Iris pigment epithelial cell (primary cell): ENCODE measurements around a stretch of chr22.

DNA sequence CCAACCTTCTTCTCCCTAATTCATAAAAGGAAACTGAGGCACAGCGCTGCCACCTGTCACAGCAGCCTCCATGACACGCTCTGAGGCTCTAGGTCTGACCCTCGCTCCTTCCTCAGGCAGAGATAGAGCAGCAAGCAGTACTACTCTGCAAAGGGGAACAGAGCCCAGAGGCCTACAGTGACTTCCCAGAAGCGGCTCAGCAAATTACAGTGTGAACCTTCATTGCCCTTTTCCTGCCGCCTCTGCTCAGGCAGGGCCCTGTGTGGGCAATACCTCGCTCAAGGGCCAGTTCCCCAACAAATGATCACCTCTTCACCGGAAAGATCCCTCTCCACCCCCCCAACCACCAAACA is 12.4 kb downstream of the KIAA0930 start:
- RRBS, result no CpG with 5 or more reads among the region's 7 CpGs

DNA sequence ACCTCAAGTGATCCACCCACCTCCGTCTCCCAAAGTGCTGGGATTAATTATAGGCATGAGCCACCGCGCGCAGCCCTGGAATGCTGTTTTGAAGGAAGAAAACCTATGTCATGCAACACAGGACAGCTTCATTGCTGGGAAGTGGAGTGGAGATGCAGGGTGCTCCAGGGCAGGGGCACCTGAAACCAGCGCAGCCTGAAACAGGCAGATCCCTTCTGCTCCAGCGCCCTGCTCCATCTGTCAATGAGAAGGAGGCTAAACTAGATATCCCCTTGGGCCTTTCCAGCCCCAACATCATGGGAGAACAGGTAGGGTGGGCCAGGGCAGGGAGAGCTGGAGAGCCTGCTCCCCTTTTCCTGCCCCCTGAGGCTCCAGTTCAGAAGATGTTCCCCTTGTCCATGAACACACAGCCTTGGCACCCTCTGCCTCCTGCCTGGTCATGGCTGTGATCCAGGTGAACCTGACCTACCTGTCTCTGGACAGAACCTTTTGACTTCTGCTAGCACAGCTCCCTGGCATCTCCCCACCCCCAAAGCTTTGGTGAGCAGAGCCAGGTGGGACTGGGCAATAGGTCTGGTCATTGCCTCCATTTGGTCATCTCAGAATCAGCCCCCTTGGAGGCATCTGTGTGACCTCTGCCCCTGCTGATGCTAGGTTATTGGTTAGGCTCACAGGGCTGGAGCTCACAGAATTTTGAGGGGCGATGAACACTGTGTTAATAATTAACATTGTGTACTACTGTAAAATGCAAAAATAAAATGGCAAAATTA is 8.0 kb upstream of the KIAA0930 start:
- RRBS, result no CpG with 5 or more reads among the region's 7 CpGs

GRCh38 chr22:45267902-45268516 is 16.7 kb upstream of the UPK3A start:
- RRBS, result no CpG with 5 or more reads among the region's 25 CpGs

DNA sequence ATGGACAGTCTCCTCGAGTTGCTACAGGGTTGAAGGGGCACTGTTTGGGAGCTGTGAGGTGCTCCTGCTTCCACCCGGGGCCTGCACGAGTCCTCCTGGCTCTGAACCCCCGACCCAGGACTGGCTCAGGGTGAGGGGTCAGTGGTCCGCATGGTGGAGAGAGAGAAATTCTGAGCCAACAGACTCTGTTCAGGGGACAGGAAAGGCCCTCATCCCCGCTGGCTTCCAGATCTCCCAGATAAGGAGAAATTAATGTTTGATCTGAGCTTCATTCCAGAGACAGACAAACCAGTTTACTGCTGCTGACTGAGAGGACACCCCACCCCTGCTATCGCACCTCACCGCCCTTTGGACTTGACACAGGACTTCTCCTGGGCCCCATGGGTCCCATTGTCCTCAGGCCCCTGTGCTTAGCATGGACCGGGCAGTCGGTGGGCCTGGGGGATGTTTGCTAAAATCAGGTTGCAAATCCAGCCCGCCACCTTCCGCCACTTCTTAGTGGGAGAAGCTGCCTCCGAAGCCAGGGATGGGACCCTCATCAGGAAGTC is 11.3 kb upstream of the UPK3A start:
- RRBS, result no CpG with 5 or more reads among the region's 13 CpGs

GRCh38 chr22:45308682-45309150 is 1.0 kb upstream of the FAM118A start:
- RRBS, result no CpG with 5 or more reads among the region's 11 CpGs

- RRBS, result no CpG with 5 or more reads among the region's 2 CpGs
Observed at GRCh38 chr22:45344308-45344562, 34.5 kb downstream of the FAM118A start.

- RRBS, result no CpG with 5 or more reads among the region's 15 CpGs
Observed at GRCh38 chr22:45460042-45460784, 42.5 kb upstream of the FBLN1 start.

DNA sequence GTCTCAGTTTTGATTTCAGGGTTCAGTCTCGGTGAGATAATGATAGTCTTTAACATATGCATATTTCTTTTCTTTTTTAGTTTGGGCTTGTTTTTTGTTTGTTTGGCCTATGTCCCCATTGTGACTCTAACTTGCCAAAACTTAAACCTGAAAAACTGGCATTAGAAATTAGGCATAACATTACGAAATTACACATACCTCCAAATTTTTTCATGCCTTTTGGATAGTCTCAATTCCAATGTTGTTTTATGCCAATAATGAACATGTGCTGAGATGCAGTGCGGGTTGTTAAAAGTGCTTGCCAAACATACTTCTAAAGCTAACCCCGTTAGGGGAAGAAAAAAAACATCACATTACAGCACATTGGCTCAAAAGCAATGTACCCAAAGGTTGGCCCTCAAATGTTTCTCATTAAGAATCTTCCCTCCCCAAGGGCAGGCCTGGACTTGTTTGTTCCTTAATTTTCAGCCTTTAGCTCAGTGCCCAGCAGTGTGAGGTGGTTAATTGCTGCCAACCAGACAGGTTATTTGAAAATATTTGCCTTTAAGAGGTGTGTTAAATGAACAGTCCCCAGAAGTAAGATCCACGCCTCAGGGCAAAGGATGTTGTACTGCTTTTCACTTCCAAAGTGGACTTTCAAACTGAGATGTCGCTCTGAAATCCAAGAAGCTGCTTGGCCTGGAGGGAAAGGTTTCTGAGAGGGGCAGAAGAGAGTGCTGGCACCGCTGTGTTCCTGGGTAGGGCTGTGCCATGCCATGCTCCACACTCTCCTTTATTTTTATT is 33.0 kb upstream of the FBLN1 start:
- RRBS, result no CpG with 5 or more reads among the region's 7 CpGs

- RRBS, result no CpG with 5 or more reads among the region's 8 CpGs
Observed at GRCh38 chr22:45499612-45500228, 3.0 kb upstream of the FBLN1 start.

DNA sequence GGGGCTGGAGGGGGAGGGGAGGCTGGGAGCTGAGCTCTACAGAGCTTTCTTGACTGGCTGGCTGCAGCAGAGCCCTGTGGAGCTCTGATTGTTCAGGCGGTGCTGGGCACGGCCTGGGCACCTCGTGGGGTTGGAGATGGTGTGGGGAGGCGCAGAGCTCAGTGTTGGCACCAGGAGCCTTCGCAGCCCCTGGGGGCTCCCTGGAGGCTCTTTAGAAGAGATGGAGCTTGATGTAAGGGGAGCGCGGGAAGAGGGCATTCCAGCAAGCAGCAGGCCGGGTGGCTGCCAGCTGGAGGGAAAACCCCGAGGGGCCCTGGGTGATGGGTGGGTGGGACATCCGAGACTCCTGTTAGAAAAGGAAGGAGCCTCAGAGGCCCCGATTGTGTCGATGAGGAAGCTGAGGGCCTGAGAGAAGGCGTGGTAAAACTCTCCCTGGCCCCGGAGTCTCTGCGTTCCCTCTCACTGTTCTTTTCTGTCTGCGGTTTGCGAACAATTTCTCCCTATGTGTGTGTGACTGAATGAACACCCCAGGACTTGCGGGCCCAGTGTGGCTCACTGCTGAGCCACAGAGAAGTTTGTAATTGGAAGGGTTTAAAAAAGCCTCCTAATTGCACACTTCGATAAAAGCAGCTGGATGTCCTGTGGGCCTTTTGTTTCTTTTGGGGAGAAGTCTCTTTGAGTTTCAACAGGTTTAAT is 1.7 kb downstream of the FBLN1 start:
- RRBS, result no CpG with 5 or more reads among the region's 19 CpGs

- RRBS, result no CpG with 5 or more reads among the region's 20 CpGs
Observed at GRCh38 chr22:45541871-45542519, 39.3 kb downstream of the FBLN1 start.

GRCh38 chr22:45831029-45831327 is 146.0 kb downstream of the WNT7B start:
- RRBS, result no CpG with 5 or more reads among the region's 5 CpGs

DNA sequence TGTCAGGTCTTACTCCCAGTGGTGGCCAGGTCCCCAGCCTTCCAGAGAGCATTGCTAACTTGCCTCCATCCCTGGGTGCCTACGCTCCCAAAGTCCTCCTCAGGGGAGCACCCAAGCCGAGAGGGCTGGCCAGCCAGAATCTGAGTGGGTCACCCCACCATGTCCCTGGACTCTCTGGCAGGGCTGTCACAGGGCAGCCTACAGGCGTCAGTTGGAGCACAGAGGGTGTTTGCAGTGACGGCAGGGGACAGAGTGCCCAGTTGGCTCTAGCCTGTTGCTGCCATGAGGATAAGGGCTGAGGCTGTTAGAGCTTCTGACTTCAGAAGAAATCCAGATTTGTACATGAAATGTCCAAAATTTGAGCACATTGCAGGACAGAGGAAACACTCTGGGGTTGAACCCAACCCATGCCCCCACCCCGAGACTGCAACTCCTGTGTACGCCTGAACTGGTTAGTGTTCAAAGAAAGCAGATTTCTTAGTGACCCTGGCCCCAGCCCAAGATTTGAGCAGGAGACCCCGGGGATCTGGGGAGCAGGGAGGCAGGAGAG is 69.1 kb upstream of the WNT7B start:
- RRBS, result no CpG with 5 or more reads among the region's 7 CpGs

DNA sequence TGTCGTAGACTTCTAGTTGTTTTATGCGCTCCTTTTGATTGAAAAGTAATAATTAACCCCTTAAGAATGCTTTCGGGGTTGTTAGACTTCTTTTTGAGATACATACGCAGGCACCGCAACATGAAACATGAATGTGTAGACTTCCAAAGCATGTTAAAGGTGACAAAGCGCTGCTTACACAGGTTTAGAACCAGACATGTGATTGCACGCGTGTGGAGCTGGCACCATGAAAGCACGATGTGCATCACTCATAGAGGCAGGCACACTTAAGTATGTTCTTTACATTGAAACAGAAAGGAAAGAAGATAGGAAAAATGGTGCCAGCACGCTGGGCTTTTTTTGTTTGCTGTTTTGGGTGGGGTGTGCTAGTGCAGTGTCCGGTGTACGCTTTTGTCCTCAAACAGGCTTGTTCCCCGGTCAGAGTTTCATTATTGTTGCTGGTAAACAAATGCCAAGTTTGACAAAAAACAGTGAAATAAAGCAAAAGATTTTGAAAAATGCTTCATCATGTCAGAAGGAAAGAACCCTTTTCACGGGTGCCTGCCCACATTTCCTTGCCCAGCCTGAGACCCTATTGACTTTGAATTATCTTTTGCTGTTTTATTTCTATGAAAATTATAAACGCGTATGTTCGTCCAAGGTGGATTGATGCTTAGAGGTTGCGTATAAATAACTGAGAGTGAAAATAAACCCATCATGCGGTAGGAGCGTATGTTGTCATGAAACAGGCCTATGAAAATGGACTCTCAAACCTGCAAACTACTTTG is 83.5 kb upstream of the PPARA start:
- RRBS, result no CpG with 5 or more reads among the region's 20 CpGs

DNA sequence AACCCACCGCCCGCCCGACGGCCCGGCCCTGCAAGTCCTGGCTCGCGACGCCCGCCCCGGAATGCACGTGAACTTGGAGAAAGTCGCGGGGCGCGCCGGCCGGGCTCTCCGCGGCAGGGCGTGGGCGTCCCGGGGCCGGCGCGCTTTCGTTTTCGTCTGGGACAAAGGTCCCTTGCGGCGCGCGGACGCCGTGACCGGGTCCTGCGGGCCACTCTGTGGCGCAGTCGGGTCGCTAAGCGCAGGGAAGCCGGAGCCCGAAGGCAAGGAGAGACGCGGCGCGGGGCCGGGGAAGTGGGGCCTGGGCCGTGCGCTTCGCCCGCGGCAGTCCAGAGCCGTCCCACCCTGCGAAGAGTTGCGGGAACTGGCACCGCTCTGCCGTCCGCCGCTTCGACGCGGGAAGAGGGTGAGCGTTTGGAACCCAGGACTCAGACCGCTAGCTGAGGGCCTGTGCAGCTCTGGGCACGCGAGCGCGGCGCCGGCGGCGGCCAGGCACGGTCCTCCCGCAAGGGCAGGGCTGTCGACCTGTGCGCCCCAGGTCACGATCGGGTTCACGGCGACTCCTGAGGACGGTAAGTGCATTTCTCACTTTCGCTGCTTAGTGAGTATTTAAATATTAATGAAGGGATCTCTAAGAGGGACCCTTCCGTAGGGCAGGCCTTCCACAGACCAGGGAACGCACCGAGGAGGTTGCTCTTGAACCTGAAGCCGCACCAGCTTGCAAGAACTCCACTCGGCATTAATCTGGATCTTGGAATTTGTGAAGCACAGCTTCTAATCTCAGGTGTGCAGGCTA is 78.0 kb upstream of the PPARA start:
- RRBS, result 2% methylated on average over 28 of the region's 86 CpGs

DNA sequence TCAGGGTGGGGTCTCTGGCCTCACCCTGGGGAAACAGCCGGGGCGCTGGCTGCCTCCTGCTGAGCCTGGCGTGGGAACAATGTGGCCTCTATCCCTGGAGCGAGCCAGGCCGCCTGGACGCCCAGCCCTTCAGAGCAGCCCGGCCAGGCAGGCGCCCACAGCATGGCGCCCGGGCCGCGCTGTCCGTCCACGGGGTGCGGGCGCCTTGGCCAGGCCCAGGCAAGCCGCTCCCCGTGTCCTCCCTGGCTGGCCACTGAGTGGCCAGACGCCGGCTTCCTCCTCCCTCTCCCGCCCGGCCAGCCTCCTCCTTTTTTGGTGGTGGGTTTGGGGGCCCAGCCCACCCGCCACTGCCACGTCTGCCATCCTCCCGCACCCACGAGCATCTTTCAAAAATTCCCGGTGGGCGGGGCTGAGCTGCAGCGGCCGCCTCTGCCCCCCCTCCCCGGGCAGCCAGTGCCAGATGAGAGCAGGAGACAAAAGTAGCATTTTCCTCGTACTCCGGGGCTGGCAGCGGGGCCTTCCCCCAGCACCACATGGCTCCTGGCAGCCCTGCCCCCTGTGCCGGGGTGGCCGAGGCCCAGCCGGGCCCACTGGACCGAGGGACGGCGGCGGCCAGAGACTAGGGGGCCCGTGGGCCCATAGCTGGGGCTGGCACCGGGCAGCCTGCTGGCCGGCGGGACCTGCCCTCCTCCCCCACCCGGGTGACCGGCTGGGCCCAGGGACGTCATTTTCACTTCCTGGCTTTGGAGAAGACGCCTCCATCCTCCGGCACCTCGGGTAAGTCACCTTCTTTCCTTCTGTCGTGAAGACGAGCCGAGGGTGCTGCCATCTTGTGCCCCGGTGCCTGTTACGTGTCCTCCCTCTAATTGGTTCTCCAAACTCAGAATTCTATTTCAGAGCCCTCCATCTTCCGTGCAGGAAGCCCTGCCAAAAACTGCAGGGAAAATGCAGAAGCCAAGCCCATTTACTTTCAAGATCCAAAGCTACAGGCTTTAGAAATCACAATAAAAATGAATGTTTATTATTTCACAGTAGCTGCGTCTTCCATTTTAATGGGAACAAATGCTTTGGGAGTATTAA is 70.1 kb upstream of the PPARA start:
- RRBS, result 39% methylated on average over 27 of the region's 58 CpGs

GRCh38 chr22:46147282-46147835 is 3.0 kb upstream of the PPARA start:
- RRBS, result 55% methylated on average over 3 of the region's 15 CpGs

DNA sequence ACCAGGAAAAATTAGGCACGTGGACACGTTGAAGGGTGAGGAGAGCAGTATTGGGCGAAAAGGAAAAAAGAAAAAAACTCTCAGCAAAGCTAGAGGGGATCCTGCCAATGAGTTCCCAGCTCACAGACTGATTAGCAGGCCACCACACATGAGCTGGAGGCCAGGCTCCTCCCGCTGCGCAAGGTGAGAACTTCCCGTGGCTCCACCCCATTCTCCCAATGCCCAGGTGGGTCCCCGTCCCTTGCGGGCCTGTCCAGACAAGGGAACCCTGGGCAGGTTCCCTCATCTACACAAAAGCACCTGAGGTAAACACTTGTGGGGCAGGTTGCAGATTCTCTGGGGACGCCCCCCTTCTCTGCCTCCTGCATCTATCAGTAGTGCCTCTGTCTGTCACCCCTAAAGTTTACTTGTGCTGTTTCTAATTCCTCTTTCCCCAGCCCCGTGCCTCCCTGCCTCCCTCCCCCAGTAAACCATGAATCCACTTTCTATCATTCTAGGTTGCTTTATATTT is 46.5 kb downstream of the CDPF1 start:
- RRBS, result no CpG with 5 or more reads among the region's 10 CpGs

DNA sequence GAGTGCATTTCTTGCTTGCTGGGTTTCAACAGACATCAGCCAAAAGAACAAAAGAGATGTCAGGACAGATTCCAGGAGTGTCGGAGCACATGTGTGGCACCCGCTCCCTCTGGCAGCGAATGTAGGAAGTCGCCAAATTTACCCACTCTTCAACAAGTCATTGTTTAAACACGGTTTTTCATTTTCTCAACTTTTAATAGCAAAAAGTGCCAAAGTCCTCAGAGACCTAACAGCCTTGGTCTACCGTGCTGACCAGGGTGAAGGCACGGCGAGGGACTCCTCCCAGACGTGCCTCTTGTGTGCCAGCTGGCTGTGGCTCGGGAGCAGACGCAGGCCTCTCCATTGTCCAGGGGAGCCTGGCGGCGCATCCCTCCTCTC is 11.7 kb downstream of the CDPF1 start:
- RRBS, result no CpG with 5 or more reads among the region's 13 CpGs

GRCh38 chr22:46293404-46294236 is 3.0 kb upstream of the GTSE1 start:
- RRBS, result no CpG with 5 or more reads among the region's 15 CpGs